ENCODE measurements around the genes ZNF416 and ZNF154.

DNA sequence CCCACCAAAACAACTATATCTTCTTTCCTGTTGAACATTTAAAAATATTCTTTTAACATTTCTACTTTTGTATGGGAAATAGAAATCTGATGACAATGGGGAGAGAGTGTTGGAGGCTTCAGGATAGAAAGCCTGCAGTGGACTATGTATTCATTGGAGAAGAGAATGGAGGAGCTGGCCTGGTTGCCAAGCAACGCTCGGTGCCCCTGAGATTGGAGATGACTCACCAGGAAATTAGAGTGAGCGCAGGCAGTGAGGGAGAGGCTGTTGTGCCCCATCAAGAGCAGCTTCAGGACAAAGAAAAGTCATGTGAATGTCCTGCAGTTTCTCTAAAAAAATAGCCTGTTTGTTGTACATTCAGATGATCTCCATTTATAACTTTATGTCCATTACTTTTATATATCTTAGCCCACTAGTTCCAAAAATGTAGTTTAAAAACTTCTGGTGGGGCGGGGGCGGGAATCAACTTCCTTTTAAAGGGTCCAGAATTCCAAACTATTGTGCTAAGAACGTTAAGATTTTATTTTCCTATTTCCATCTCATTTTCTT lies 48.8 kb upstream of the ZNF835 start:
- RRBS = no CpG with 5 or more reads among the region's 6 CpGs

- RRBS = no CpG with 5 or more reads among the region's 33 CpGs
These were observed 24.2 kb upstream of the PEG3 start for GRCh38 chr19:56864649-56865193.

DNA sequence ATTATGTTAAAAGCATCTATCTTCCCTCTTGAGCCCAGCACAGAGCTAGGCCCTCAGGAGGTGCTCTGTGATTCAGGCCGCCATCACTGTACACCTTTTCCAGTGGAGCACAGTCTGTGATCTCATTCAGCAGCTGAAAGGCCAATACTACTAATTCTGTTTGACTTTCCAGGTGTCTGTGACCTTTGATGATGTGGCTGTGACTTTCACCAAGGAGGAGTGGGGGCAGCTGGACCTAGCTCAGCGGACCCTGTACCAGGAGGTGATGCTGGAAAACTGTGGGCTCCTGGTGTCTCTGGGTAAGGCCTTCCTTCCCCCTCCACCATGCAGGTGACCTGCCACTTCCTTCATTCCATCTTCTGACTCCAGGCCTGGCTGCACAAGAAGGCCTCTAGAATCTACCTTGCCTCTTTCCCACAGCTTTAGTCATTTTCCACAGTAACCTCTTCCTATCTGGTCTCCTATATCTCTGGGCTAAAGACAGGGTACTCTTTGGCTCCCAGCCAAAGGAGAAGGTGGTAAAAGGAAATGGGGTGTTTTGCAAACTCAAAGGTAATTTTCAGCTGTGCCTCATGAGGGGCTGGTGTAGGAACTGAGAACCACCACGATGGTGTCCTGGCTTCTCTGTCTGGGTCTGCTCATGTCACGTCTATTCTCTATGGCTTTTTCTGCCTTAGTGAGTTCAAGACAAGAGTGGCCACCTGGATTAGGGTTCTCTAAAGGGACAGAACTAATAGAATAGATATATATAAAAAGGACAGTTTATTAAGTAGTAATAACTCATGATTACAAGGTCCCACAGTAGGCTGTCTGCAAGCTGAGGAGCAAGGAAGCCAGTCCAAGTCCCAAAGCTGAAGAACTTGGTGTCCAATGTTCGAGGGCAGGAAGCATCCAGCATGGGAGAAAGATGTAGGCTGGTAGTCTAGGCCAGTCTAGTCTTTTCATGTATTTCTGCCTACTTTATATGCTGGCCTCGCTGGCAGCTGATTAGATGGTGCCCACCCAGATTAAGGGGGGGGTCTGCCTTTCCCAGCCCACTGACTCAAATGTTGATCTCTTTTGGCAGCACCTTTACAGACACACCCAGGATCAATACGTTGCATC lies 2.8 kb downstream of the ZNF264 start:
- RRBS = no CpG with 5 or more reads among the region's 7 CpGs

DNA sequence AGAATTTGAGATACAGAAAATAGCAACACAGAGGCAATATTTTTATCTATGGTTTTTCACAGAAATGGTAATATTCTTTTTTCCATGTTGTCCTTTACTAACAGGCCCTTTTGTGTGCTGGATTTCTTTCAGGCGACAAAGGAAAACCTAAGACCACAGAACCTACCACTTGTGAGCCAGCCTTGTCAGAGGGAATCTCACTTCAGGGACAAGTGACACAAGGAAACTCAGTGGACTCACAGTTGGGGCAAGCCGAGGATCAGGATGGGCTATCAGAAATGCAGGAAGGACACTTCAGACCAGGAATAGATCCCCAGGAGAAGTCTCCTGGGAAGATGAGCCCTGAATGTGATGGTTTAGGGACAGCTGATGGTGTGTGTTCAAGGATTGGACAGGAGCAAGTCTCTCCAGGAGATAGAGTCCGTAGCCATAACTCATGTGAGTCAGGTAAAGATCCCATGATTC lies 19.6 kb upstream of the AURKC start:
- RRBS = no CpG with 5 or more reads among the region's 3 CpGs

GRCh38 chr19:57269766-57270238 lies 10.5 kb upstream of the ZNF460 start:
- RRBS = no CpG with 5 or more reads among the region's 4 CpGs

- RRBS = 1% methylated on average over 6 of the region's 27 CpGs
These were observed 714 bp upstream of the ZNF460 start for GRCh38 chr19:57279345-57280197.

GRCh38 chr19:57307250-57307487 lies 13.1 kb upstream of the ZNF543 start:
- RRBS = no CpG with 5 or more reads among the region's 1 CpG

- RRBS = no CpG with 5 or more reads among the region's 6 CpGs
These were observed 4.7 kb downstream of the ZNF548 start for GRCh38 chr19:57394068-57395033.

- RRBS = 1% methylated on average over 24 of the region's 75 CpGs
These were observed at the start of gene ZNF416 for GRCh38 chr19:57577981-57579224. ZNF416 (minus strand) TSS chr19:57578911.

GRCh38 chr19:57664693-57665203 lies 4.0 kb upstream of the ZSCAN4 start:
- RRBS = no CpG with 5 or more reads among the region's 17 CpGs

GRCh38 chr19:57708392-57709643 lies at the start of gene ZNF154:
ZNF154 (minus strand) TSS chr19:57709204.
- RRBS = 3% methylated on average over 2 of the region's 73 CpGs

DNA sequence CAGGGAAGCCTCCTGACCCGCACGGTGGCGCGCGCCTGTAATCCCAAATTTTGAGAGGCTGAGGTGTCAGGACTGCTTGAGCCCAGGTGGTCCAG lies 247 bp upstream of the ZNF552 start:
- RRBS = no CpG with 5 or more reads among the region's 5 CpGs

DNA sequence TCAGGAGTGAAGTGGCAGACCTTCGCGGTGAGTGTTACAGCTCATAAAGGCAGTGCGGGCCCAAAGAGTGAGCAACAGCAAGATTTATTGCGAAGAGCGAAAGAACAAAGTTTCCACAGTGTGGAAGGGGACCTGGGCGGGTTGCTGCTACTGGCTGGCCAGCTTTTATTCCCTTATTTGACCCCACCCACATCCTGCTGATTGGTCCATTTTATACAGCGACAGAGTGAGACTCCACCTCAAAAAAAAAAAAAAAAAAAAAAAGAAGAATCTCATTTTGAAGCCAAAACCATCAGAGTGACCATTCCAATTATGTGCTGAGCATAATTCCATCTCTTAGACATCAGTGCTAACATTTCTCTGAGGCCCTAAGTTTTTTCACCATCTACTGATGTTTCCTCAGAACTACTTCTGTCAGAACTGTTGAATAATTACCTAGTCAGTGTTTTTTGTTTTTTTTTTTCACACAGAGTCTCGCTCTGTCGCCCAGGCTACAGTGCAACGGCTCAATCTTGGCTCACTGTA lies 2.0 kb upstream of the ZNF552 start:
- RRBS = no CpG with 5 or more reads among the region's 10 CpGs

GRCh38 chr19:57926987-57927523 lies 8.1 kb downstream of the ZNF418 start:
- RRBS = no CpG with 5 or more reads among the region's 7 CpGs

- RRBS = no CpG with 5 or more reads among the region's 6 CpGs
These were observed 5.0 kb downstream of the ZSCAN1 start for GRCh38 chr19:58038831-58039195.

DNA sequence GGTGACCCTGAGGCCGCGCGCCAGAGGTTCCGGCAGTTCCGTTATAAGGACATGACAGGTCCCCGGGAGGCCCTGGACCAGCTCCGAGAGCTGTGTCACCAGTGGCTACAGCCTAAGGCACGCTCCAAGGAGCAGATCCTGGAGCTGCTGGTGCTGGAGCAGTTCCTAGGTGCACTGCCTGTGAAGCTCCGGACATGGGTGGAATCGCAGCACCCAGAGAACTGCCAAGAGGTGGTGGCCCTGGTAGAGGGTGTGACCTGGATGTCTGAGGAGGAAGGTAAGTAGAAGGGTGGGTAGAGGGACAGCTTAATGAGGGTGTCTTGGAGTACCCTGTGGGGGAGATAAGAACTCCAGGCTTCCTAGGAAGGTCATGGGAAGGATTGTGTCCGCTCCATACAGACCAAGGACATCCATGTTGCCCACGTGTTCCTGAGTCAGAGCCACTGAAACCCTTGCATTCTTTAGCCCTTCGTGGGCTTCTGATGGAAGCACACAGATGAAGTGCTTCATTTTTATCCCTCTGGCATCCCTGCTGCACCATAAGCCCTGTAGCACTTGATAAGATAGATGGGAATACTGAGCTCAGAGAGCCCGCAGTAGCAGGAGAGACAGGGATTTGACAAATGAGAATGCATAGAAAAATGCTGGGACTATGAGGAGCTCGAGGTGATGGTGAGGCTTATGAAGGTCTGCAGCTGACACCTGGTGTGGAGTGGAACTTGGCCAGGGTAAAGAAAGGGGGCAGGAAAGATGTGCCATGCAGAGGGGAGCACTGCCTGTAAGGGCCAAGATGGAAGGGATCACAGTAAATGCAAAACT lies 21.6 kb upstream of the ZNF544 start:
- RRBS = no CpG with 5 or more reads among the region's 15 CpGs

DNA sequence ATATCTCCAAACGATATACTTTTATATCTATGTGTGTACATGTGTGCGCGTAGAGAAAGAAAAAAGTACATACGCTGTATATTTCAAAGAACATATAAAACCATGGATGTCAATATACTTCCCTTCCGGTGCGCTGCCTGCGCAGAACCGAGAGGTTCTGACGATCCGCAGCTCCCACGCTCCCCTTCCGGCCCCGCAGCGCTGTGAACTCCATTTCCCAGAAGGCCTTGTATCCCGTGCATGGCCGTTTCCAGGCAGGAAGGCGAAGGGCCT lies 205 bp upstream of the ERVK3-1 start:
- RRBS = under 1% methylated on average over 8 of the region's 17 CpGs

DNA sequence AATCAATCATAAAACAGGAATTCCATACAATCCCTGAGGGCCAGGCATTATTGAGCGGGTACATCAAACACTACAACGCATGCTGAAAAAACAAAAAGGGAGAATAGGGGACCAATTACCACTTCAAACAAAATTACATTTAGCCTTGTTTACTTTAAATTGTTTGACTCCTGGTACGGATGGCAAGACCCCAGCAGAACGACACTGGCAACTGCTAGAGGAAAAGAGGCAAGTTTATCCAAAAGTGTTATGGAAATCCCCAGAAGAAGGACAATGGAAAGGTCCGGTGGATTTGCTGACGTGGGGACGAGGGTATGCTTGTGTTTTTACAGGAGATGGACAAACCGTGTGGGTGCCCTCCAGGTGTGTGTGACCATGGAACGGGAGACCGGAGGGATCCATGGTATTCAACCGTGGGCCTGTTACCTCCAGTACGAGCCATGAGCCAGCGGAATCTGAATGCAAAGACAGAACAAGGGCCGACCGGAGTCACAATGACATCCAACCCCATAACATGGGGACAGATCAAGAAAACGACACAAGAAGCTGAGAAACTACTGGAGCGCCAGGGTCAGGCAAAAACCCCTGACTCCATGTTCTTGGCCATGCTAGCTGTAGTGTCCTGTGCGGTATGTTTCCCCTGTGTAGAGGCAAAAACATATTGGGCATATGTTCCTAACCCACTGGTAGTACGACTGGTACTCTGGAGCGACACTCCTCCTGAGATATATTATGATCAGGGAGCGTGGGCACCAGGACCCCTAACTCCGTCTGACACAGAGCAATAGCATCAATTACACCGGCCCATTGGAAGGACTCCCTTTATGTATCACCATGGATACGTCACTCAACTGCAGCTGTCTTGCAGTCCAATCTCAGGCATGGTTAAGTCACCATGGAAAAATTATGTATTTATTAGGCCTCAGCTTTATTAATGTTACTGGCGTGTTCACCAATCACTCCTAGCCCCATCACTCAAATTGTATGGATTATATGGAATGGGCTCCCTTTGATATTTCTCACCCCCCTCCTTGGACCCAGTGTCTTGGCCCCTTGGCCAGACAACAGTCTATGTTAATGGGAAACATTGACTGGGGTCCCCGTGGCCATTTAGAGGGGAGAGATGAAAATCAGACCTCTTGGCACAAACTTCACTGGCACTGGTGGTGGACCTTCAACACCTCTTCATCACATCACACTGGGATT lies 7.1 kb downstream of the ERVK3-1 start:
- RRBS = 96% methylated on average over 3 of the region's 26 CpGs

DNA sequence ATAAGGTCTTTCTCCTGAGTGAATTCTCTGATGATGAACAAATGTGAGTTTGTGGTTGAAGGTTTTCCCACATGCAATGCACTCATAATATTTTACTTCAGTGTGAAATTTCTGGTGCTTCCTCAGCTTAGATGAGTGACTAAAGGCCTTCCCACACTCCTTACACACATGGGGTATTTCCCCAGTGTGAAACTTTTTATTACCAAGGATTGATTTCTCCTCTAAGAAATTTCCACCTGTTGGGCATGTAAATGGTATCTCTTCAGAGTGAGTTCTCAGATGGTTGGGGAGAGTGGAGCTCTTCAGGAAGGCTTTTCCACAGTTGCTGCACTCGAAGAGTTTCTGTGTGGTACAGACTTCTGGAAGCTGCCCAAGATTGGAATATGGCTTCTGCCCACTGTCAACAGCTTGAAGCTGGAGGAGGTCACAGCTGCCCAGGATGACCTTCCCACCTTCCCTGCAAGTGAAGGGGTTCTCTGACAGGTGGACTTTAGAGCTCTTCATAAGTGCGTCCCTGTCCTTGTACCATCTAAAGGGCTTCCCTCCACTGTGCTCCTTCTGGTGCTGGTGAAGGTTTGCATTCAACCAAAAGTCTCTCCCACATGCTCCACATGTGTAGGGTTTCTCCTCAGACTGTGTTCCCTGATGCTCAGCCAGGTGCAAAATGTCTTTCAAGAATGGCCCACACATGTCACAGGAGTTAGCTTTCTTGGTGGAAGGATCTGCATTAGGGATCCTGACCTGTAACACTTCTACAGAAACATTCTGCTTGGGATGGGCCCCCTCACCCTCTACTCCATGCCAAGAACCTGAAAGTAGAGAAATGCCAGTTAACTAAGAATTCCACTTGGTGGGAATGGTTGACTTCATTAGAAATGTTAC lies 5.3 kb downstream of the ZNF132 start:
- RRBS = no CpG with 5 or more reads among the region's 2 CpGs

DNA sequence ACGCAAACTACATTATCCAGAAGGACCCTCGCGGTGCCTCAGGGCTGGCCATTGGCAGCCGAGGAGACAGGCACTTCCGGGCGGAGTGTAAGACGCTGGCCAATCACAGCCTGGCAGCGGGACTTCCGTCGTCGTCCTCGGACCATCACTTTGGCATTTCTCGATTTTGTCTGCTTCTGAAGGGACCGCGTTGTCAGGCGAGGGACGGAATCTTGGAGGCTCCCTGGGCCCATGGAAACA lies 297 bp upstream of the ZNF132 start:
- RRBS = no CpG with 5 or more reads among the region's 17 CpGs